A172 (cell line): Measurements from ENCODE around the gene SCMH1.

GRCh38 chr1:39845290-39846250 lies 37.7 kb downstream of the TRIT1 start:
- RAMPAGE, long total RNA, result no peak

- RAMPAGE, long total RNA, result no peak
These were observed 31.3 kb downstream of the TRIT1 start for GRCh38 chr1:39851924-39852513.

DNA sequence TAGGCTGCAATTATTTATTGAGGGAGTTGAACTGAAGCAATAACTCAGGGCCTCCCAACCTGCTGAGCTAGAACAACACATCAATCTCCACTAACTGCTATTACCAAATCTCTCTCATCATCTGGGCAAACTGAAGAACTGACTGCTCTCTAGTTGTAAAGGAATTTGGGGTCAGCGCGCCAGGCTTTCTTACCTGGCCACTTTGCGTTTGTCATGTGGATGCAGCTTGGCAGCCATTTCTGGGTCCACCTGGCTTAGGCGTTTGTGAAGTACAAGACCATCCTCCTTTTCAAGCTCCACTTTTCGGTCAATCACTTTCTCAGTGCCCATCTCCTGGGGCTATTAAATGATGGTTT lies 30.8 kb downstream of the TRIT1 start:
- RAMPAGE, long total RNA, result no peak

DNA sequence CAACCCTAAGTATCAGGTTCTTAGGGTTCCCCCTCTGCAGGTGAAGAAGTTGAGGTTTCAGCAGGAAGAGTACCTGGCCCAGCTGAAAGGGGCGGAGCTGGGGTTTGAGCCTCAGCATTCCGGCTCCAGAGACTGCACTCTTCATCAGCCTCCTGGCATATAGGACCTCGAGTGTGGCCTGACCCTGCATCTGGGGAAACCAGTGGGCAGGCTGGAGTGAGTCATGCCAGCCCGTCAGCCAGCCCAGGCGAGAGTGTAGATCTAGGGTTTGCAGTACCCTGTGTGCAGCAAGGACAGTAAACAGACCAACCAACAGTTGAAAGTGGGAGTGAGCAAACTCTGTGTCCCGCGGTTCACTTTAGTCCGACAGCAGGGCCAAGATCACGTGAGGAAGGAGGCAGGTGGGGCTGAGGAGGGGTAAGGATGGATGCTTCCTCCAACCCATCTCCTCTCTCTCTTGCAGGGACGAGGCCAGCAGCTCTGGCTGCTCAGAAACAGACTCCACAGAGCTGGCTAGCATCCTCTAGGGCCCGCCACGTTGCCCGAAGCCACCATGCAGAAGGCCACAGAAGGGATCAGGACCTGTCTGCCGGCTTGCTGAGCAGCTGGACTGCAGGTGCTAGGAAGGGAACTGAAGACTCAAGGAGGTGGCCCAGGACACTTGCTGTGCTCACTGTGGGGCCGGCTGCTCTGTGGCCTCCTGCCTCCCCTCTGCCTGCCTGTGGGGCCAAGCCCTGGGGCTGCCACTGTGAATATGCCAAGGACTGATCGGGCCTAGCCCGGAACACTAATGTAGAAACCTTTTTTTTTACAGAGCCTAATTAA lies 14.3 kb downstream of the MFSD2A start:
- RAMPAGE, long total RNA, result no peak

GRCh38 chr1:40049587-40050262 lies 9.2 kb downstream of the CAP1 start:
- RAMPAGE, long total RNA, result no peak

DNA sequence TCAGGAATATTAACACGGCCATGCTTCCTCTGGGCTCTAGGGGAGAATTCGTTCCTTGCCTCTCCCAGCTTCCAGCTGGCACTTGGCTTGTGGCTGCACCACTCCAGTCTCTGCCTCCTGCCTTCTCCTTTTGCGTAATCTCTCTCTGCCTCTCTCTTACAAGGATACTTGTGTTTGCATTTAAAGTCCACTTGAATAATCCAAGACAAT lies 21.1 kb upstream of the RLF start:
- RAMPAGE, long total RNA, result no peak

DNA sequence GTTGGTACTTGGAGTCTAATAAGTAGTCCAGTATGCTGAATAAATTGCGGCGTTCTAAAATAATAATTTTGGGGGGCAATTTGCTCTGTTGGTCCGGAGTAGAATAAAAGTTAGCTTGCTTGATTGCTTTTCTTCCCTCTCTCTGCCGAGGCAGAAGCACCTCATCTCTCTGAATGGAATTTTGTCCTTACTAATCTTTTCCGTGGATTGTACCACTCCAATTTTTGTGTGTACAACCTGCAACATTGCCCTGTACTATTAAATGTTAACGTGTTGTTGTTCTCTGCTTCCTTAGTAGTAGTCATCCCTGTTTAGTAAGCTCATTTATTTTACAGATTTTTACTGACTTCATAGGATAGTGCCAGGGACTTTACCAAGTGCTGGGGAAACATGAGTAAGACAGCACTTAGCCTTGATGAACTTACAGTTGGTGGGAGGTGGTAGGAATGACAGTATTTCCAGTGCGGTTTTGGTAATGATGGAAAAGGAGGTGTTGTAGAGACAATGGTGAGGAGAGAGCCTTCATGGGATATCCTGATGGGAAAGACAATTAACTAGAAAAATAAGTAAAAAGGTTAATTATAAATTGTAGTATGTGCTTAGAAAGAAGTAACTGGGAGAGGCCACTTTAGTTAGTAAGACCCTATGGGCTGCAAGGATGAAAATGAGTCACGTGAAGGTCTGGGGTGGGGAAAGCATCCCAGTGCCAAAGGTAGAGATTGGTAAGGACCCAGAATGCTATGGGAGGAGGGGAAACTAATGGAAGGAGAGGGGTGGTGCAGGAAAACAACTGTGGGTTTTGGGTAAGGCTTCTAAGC lies 1.6 kb downstream of the RLF start:
- RAMPAGE, long total RNA, result no peak

DNA sequence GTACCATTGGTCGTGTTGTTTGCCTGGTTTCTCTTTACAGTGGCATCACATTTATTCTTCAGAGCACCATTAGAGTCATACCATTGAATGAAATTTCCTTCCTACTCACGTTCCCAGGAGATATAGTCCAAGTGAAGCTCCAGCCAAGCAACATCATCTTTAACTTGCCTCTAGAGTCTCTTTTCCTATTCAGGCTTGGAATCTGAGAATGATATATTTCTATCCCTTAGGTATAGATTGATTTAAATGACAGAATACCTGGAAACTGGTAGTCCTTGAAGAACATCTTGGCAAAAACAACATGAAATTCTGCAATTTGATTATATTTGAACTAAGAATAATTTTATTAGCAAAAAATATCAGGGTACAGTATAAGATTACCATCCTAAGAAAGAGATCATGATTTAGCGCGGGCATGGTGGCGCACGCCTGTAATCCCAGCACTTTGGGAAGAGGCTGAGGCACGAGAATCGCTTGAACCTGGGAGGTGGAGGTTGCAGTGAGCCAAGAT lies 28.1 kb downstream of the RLF start:
- RAMPAGE, long total RNA, result no peak

DNA sequence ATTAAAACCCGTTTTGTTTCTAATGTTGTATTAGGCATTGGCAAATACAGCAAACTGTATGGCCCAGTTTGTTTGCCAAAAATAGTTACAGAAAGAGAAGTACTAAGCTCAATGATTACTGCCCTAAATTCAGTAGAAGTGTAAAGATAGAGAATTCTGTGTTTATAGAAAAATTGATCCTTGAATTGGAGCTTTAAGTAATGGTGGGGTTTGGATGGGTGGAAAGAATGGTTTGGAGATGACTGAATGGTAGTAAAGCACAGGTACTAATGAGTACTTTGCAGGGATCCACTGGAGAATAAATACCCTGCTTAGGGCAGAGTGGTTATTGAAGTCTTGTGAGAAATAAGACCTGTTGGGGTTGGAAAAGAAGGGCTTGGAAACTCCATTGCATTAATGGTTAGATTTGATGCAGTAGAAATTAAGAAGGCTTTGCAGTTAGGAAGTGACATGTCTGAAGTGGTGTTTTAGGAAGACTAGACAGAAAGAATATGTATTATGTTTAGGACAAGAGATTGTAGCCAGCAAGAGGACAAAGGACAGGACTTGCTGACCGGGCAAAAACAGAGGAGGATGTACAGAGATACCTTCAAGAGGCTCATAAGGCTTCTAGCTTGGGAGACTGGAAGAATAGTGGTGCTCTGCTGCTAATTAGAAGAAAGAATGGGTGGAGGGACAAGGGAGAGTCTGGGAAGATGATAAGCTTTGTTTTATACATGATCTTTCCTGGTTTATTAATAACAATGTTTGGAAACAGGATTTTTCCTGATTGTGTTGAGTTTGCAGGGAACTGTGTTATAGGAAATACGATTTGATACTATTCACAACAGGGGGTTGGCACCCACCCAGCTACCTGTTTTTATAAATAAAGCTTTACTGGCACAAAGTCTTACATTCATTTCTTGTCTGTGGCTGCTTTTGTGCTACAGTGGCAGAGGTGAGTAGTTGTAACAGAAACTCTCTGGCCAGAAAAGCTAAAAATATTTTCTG lies 37.3 kb upstream of the TMCO2 start:
- RAMPAGE, long total RNA, result no peak

DNA sequence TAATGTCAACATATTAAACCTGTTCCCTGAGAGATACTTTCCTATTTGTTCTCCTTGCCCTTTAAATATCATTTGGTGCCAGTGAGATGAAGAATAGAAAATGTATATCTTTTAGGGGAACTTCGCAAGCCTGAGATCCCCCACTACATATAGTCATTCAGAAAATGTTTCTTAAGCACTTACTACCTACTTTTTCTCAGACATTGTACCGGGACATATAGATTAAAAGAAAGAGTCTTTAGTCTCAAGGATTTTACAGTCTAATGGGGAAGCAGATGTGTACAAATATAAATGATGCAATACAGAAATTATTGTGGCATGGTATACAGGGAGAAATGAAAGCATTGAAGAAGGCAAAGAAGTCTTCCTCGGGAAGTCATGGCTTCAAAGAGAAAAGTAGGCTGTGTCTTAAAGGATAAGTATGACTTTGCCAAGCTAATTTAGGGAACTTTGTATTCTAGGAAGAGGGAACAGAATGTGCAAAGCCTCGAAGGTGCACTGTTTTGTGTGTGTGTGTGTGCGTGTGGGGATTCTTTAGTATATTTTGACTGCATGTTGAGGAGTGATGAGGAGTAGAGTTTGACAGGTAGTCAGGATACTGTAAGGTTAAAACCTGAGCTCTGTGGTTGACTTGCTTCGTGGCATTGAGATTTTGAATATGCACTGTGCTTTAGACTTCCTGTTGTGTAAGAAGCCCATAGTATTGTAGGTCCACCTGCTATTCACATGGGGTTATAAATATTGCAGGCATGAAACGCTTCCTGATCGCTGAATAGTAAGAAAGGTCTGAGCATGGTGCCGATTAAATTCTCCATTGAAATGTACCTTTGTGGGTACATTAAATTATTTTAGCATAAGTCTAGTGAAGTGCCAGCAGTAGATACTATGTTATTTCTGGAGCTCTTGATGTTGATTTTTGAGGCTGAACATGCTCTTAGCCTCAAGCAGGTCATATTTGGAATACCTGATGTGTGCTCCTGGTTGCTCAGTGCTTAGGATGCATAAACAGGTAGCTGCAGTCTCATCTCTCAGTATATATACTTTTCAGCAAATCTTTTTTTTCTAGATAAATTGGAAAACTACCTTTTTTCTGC lies 7.9 kb downstream of the SMAP2 start:
- RAMPAGE, long total RNA, result no peak

DNA sequence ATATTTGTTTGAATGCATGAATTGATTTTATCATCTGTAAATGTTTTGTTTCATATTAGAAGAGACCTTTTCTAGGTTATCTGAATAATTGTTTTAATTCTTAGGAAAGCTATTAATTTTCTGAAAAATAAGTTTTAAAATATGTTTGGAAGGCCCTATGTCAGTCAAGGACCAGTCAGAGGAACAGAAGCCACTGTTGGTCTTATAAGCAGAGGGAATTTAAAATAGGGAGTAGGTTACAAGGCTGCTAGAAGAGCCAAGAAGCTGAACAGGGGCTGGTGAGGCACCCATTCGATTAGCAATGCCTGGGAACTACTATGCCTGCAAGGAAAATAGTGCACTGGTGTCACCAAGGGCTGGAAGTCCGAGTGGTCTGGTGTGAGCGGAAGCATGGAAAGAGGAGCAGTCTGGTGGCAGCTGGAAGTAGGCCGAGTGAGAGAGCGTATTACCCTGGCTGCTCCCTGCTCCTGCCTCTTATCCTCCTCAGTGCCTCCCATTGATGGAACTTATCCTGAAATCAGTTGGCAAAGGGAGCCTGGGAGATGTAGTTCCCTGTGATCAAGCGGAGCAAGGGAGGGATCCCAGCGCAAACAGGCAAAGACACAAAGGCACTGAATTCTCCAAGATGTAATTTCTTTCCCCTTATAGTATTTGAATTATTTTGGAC lies 9.5 kb downstream of the SMAP2 start:
- RAMPAGE, long total RNA, result no peak

GRCh38 chr1:40410006-40411102 lies 36.8 kb downstream of the SMAP2 start:
- RAMPAGE, long total RNA, result no peak

GRCh38 chr1:40412573-40413295 lies 37.5 kb upstream of the ZFP69B start:
- RAMPAGE, long total RNA, result no peak

GRCh38 chr1:40662572-40663026 lies 2.9 kb downstream of the RIMS3 start:
- RAMPAGE, long total RNA, result no peak

DNA sequence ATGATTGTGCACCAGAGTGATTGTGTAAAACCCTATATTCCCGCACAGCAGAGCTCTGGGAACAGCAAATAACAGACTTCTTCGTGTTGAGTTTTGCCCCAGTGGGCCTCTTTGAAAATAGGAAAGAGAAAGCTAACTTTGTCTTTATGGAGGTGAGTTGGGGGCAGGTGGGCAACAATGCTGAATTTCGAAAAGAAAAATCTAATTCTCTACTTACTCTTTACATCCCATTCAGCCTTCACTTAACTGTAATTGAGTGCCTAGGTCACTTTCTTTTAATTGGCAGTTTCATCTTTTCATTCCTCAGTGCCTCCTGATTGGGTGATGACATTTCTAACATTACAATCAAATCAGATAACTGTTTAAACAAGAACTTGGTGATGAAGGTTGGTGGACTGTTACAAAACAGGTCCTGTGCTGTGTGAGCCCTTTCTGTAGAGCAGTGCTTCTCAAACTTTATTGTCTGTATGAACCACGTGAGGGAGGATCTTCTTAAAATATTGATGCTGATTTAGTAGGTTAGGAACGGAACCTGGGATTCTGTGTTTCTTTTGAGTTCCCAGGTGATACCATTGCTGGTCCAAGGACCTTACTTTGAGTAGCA lies 40.2 kb upstream of the KCNQ4 start:
- RAMPAGE, long total RNA, result no peak

- RAMPAGE, long total RNA, result no peak
These were observed 24.4 kb downstream of the KCNQ4 start for GRCh38 chr1:40807956-40808447.

GRCh38 chr1:41013609-41014274 lies 7.8 kb downstream of the SLFNL1 start:
- RAMPAGE, long total RNA, result no peak

DNA sequence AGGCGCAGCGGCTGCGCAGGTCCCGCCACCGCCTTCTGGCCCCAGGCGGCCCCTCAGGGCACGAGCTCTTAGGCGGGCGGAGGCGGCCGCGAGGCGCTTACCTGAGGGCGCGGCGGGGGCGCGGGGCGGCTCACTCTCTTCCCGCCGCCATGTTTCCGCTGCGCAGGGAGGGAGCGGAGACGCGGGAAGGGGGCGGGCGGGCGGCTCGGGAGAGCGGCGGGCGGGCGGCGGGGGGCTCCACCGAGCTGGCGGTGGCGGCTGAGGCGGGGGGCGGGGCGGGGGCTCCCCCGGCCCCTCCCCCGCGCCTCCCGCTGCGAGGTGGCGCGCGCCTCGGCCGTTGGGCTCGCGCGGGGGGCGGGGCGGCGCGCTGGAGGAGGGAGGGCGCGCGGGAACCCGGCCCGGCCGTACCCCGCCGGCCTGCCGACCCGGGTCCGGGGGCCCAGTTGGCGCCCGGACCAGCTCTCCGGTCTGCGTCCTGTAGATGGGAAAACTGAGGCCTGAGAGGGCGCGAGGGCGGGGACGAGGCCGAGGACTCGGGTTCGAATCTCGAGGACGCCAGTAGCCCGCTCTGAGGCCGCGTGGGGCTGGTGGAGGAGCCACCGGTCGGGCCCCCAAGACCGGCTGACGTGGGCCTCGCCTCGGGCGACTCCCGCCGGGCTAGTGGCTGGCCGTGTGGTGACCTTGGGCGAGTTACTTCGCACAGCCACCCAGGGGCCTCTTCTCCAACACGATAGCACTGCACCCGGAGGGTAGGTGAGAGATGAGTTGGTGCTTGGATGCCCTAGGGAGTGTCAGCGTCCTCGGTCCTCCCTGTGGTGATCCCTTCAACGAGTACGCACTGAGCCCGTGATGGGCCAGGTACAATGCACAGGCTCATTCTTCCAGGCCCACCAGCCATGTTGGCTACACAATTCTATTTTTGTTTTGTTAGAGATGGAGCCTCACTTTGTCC lies at the start of gene SCMH1:
SCMH1 (minus strand) TSS at position 349 of the 952 bp plus-strand sequence.
- RAMPAGE, long total RNA, result no peak

DNA sequence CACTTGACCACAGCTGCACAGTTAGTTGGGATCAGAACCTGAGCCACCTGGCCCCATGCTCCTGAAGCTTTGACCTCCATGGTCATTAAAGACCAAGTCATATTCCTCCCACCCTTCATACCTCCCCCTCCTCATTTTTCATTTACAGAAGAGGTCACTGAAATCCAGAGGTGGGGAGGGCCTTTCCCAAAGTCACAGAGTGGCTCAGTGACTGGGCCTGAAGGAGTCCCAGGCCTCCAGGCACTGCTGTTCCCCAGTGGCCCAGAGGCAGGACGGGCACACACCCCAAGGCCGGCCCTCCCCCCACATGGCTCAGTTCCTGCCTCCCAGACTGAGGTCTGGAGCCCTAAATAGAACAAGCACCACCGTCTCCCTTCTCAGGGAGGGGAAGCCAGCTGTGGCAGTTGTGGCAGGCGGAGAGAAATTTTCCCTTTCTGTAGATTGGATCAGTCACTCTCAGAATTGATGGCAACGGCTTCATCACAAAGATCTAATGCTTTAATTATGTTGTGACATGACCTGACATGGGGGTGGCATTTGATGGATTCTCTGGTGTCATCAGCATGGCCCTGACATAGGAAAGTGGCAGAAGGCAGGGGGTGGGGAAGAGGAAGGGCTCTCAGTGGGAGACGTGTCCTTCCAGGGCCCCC lies 77.7 kb upstream of the SCMH1 start:
- RAMPAGE, long total RNA, result no peak

DNA sequence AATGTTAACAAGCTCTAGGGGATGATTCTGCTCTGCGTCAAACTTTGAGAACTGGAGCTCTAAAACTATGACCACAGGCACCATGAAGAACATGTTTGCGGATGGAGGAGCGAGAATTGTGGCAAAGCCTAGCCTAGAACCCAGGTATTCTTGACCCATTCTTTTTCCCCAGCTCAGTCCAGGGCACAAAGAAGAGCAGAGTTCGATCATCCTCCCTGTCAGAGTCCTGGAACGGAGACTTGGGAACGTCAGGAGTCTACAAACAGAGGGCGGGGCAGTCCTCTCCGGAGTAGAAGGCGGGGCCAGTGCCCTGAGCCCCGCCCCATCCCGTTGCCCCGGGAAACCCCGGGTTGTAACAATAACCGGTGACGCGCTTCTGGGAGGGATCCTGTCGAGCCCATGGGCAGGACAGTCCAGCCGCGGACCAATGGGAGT lies 118.7 kb upstream of the SCMH1 start:
- RAMPAGE, long total RNA, result no peak